ENCODE measurements around a stretch of chr15.

DNA sequence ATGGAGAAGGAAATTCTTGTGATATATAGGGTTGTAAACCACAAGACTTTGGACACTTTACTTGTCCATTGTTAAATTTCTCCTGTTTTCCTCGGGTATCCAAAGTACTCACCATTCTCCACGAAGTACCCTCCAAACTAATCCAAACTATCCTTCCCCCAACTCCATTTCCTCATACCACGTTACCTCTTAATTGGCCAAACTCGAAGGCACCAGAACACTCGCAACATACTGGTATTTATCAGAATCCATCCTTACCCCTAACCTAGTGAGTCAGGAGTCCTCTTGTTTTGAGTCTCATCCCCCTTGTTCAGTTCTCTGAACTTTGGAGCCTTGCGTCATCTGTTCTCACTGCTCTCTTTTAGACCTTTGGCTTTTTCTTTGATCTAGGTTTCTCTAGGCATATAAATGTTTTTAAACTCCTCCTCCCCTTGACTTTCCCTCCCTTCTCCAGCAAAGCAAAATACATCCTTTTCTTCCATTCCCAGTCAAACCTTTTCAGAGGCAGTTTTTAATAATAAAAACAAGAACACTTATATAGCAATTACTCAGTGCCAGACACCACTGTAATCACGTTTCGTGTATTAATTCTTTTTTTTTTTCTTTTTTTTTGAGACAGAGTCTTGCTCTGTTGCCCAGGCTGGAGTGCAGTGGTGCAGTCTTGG is 40.9 kb downstream of the NEDD4 start:
- RRBS, 2 experiments, result no CpG with 5 or more reads among the region's 8 CpGs

DNA sequence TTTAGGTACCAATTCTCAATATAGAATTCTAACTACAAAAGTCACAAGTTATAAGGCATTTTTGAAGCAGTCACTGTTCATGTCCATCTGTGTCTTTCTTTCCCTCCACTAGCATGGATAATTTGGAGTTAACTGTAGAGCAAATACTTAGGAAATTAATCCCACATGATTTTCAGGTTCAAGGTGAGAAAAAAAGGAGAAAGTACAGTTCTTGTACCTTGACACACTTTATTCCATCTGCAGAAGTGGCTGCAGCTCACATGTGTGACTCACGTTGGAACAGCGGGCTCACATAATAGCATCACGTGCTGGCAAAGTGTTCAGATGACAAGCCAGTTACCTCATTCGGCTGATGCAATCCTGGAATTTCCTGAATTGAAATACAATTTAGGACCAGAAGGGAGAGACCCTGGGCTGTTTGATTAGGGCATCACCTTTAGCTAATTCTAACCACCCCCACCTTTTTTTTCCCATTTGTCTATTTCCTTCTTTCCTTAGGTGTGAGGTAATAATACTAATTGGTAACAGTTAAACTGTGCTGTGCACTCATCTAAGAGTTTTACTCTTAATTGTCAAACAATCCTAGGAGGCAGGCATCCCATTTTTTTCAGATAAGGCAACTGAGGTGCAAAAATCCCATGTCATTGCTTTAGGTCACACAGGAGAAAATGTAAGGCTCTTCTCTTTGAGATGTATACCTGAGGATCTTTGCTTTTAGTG is 47.1 kb upstream of the NEDD4 start:
- RRBS, 2 experiments, result no CpG with 5 or more reads among the region's 4 CpGs

- RRBS, 2 experiments, result no CpG with 5 or more reads among the region's 10 CpGs
These were observed 104.5 kb downstream of the RFX7 start for GRCh38 chr15:56139115-56139605.

- RRBS, 2 experiments, result no CpG with 5 or more reads among the region's 3 CpGs
These were observed 22.3 kb downstream of the RFX7 start for GRCh38 chr15:56221090-56222165.

DNA sequence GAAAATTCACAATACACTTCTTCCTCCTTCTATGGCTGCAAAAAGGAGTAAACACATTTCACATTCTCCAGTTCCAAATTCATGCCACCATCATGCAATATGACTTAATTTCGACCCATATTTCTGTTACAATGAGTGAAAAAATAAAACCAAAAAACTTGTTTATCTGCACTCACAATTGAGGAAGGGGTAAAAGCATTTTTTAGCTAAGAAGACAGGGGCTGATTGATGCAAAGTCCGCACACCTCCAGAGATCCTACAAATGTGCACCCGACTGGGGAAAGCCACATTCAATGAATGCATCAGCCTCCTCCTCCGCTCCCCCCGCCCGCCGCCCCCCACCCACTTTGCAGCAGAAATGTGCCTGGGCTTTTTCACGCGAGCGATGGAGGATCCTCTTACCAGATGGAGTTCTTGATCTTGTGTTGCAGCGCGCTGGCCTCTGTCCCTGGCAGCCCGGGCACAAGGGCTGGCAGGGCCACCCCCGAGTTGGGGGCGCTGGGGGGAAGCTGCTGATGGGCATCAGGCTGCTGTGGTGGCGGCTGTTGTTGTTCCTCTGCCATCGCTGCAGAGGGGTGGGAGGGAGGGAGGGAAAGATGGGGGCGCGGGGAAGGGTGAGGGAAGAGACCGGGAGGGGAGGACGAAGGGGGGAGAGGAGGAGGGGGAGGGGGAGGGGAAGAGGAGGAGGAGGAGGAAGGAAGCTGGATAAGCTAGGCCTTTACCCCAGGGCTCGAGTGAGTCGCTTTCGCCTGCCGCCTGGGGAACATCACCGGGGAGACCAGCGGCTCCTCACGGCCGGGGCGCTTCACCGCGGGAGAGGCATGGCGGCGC is 741 bp downstream of the RFX7 start:
- RRBS, 2 experiments, result 3 to 4% methylated on average over 6 to 7 of the region's 34 CpGs

DNA sequence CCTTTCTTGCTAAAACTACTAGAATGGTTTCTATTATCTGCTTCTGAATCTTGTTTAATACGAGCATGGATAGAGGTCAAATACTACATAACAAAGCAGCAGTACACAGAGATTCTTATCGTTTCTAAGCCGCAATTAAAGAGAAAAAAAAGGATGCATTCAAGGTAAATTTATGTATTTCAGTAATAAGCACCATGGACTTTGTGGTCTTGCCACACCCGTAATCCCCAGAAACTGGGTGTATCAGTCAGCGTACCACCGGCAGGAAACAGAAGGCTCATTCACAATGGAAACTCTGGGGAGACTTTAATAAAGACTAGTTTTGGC is 81.9 kb upstream of the ZNF280D start:
- RRBS, 2 experiments, result no CpG with 5 or more reads among the region's 6 CpGs

DNA sequence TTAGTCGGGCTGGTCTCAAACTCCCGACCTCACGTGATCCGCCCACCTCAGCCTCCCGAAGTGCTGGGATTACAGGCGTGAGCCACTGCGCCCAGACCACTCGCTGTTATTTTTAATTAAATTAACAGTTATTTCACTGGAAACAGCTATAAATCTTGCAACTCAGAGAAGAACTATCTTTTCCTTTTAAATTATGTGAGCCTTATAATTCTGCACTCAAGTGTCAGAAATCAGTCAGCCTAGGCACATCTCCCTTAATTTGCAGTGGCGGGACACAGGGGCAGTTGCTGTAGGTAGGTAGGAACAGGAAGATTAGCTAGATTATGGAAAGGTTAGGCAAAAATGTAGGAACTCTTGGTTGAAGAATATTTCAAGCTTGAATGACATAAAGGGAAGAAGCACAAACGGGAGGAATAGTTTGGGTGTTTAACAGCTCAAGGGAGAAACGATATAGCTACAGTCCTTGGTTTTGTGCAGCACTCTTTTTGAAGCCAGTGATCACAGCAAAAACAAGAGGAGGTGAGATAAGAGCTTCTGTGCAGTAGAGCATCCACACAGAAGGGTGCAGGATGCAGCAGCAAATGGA is 223.2 kb downstream of the TCF12 start:
- RRBS, 2 experiments, result no CpG with 5 or more reads among the region's 11 CpGs

DNA sequence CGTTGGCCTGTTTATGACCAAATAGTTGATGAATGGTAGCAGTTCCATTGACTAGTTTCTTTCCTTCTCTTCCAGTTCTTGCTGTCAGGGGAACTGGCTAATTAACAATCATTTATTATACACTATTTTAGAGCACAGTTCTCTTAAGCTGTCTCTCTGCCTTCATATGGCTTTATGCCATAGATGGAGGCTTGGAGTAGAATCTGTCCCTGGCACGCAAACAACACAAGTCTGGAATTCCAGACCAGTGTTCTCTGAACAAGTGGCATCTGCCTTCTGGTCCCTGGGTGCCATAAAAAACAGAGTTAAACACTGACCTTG is 219.9 kb upstream of the CGNL1 start:
- RRBS, 2 experiments, result no CpG with 5 or more reads among the region's 2 CpGs

DNA sequence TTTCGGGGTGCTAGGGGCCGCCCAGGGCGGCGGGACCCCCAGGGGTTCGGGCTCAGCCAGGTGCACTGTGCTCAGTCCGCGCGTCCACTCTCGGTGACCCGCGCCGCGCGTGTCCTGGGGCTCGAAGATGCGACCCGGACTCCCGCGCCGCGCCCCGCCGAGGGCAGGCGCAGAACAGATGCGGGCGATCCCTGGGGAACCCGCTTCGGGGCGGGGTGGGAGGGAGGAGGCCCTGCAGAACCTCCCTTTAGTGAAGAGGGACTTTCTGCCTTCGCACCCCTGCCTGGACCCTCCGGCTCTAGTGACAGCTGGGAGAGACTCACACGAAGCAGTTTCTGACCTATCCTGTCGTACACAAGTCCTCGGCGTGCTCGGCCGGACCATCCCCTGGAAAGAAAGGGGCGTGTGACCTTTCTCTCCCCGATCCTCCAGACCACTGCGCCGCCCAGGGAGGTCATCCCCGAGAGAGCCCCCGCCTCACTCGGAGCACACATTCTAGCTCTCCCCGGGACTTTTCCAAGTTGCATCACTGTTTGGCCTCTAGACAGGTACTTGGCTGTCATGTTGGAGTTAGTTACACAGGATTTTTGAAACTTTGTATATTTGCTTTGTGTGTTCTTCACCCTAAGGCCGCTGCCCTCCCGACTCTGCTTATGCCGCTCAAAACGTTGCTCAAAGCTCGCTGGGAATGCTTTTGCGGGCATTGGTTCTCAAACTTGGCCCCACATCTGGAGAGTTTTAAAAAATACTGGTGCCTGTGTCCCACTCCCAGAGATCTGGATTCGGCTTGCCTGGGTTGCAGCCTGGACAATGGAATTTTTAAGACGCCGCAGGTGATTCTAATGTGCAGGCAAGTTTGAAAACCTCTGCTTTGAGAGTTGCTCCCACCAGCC is 559 bp downstream of the CGNL1 start:
- RRBS, 2 experiments, result 7 to 11% methylated on average over 7 to 8 of the region's 54 CpGs

GRCh38 chr15:57388214-57388895 is 12.1 kb downstream of the CGNL1 start:
- RRBS, 2 experiments, result 31 to 55% methylated on average over 5 of the region's 11 CpGs

DNA sequence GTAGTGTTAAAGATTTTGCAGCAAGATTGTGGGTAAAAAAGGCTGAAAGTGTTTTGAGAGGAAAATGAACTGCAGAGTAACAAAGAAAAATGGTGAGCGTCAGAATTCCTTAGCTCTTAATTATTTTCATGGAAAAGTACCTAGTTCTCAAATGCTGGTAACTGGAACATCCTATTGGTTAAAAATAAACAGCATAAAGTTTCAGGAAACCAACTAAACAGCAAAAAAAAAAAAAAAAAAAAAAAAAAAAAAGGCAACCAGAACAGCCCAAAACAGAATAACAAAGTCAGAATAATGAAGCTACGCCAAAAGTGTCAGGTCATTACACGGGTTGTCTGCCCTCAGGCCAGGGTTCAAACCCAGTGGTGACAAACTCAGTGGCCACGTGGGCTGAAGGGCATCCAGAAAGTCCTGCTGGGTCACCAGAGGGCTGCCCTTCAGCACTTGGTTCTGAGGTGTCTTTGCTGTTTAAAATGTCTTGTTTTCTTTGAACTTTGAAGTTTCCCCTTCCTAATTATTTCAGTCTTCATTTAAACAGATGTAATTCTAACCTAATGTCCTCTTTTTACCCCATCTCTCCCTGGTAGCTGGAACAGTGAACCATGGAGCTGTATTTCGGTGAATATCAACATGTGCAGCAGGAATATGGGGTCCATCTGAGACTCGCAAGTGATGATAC is 61.2 kb downstream of the CGNL1 start:
- RRBS, 2 experiments, result no CpG with 5 or more reads among the region's 6 CpGs

DNA sequence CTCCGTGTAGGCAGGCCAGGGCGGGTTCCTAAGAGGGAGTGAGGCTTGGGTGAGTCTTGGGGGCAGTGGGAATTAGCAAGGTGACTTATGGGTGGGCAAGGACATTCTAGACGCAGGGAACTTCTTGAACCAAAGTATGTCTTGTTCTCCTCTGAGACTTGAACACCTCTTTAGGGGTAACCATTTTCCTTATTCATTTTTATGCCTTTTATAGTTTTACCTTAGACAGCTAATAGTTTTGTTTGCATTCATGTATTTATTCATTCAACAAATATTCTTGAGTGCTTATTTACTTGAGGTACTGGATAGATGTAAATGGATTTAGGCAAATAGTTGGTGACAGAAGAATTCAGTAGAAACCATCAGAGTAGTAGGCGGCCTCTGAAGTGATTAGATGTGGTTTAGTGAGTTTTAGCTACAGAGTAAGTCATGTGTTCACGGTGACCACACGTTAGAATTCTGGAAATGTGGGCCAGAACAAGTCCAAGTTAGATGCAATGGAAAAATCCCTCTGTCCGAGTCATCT is 100.0 kb downstream of the CGNL1 start:
- RRBS, 2 experiments, result no CpG with 5 or more reads among the region's 7 CpGs

GRCh38 chr15:57501825-57502553 is 89.7 kb upstream of the MYZAP start:
- RRBS, 2 experiments, result no CpG with 5 or more reads among the region's 5 CpGs

DNA sequence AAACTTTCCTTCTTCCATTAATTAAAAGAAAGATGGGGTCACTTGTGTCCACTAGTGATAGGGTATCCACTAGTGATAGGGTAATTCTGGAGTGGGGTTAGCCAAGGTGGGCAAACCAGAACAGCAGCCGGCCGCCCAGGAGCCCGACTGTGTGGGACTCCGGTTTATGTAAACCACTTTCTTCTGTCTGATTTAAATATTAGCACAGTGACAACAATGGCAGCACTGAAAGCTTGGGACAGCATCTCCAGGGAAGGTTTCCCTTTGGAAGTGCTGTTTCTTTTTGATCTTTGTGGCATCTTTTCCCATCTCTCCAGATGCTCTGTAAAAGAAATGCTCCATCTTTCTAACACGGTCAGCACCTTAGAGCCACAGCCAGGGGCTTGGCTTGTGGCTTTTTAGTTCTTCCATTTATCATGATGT is 775 bp downstream of the MYZAP start:
- RRBS, 2 experiments, result no CpG with 5 or more reads among the region's 5 CpGs

DNA sequence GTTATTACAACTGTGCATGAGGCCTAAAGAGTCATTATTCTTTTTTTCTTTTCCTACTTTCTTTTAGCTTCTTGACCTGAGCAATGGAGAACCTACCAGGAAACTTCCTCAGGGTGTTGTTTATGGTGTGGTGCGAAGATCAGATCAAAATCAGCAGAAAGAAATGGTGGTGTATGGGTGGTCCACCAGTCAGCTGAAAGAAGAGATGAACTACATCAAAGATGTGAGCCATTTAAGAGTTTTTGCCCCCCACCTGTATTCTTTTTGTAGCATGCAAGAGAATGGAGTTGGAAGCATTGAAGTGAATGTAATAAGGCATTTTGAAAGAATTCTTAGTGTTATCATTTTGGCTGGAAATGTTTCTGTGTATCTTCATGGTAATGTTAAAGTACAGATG is 26.3 kb downstream of the MYZAP start:
- RRBS, 2 experiments, result no CpG with 5 or more reads among the region's 1 CpG

DNA sequence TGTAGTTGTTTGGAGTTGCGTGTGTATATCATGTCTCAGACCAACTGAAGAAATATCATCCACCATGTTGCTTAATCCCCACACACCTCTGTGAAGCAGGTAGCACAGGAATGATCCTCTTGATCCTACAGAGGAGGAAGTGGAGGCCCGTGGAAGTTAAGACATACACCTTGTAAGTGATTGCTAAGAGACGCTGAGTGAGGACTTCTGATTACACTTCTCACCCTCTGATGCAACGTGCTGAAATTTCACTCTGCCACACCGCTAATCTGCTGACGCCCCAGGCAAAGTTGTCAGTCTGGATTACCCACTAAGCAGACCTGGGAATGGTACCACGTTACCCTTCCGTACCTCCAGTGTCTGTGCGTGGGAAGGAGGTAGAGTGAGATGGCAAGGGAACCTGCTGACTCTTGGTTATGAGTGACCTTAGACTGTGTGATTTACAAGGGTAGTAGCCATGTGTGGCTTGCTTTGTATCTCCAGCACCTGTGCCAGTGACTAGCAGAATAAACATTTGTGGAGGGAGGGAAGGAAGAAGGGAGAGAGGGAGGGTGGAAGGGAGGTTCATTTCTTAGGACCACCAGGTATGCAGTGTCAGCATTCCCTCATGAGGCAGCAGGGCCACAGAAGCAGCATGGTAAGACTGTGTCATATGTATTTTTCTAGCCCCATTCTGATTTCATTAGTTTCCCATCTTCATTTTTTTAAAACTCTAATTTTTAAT is 115.1 kb downstream of the ALDH1A2 start:
- RRBS, 2 experiments, result no CpG with 5 or more reads among the region's 9 CpGs

DNA sequence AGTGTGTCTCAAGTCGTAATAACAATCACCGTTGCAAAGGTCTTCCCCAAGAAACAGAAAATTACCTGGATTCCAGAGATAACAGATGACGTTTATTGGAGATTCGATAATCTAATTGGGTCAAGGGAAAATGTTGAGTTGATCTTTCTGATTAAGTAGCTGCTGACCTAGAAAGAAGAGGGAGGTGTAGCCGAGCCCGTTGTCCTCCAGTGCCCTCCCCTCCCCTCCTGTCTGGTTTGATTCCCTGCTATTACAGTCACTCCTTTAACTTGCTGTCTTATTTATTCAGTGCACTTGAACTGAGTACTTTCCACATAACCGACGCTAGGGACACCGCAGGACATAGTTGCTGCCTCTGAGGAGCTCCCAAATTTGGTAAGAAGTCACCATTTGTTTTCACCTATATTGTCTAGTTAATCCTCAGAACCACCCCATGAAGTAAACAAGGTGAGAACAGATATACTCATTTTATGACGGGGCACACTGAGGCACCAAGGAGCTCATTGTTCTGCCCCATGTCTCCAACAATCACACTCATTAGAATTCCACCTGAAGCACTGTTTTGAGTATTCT is 103.7 kb downstream of the AQP9 start:
- RRBS, 2 experiments, result no CpG with 5 or more reads among the region's 10 CpGs

DNA sequence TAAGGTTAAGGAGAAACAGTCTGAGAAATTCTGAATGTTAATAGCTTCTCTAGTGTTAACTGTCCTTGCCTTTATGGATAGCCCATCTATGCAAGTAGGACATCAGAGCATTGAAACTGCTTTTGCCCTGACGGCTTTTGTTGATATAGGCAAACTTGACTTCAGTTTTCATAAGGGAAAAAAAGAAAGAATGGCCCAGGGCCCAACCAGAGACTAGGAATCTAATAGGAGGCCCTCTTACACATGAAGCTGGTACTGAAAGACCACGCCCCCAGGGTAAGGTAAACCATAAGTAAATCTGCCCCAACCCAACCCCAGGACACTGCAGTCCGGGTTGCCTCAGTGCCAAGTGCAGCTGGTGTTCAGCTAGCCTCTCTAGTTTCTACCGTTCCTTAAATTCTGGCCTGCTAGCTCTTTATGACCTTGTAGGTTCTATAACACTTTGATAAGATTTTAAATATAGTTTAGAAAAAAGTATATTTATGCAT is 136.7 kb downstream of the AQP9 start:
- RRBS, 2 experiments, result no CpG with 5 or more reads among the region's 4 CpGs

DNA sequence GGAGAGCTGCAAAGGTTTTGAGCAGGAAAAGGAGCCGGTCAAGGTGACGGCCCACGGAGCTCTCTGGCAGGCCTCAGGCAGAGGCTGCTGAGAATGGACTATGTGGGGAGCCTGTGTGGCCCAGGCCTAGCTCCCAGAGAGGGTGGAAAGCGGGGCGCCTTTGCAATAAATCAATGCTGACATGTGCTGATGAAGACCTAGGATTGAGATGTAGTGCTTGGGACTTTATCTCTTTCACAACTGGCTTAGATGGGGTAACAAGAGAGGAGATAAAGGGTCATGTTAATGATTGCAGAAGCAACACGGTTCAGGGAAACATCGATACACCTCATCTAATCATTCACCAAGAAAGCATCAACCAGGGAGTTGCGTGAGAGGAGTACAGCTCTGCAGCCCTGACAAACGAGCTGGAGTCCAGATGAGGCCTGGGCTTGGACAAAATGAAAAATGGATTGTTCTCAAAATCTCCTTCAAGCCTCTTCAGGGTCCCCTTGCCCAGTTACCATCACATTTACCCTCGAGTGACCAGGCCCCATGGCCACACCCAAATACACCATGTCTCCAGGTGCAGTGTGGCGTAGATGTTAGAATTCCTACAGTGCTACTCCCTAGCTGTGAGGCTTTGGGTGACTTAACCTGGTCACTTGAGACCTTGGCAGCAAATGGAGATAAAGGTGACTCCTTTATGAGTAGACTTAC is 146.5 kb upstream of the LIPC start:
- RRBS, 2 experiments, result no CpG with 5 or more reads among the region's 11 CpGs

DNA sequence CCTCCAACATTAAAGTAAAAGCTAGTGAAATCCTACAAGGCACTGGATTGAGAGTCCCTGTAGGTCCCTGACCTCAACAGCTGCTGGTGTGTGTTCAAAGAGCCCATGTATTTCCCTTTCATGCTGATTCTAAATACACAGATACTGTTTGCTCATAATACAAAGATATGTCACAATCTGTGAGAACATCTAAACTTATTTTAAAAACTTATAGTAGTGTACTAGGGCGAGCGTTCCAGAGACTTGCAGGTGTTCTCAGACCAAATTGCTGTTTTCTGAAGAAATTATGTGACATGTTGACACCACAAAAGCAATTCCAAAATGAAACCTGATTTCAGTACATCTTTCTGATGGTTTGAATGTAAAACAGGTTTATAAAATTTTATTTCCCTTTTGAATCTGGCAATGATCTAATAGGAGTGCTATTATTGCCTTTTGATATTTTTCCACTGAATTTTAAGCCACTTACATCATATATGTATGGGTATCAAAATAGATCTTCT is 145.8 kb upstream of the LIPC start:
- RRBS, 2 experiments, result no CpG with 5 or more reads among the region's 2 CpGs